Anterior vena cava (tissue), 1 donor: ENCODE data around the genes CLRN2 and MED28.

GRCh38 chr4:16526545-16526762 lies 300.2 kb upstream of the TAPT1 start:
- PRO-cap = unidirectional peak, plus-strand start at chr4:16526696

- PRO-cap = no peak
Measured at GRCh38 chr4:16857325-16857973, 41.0 kb downstream of the LDB2 start.

DNA sequence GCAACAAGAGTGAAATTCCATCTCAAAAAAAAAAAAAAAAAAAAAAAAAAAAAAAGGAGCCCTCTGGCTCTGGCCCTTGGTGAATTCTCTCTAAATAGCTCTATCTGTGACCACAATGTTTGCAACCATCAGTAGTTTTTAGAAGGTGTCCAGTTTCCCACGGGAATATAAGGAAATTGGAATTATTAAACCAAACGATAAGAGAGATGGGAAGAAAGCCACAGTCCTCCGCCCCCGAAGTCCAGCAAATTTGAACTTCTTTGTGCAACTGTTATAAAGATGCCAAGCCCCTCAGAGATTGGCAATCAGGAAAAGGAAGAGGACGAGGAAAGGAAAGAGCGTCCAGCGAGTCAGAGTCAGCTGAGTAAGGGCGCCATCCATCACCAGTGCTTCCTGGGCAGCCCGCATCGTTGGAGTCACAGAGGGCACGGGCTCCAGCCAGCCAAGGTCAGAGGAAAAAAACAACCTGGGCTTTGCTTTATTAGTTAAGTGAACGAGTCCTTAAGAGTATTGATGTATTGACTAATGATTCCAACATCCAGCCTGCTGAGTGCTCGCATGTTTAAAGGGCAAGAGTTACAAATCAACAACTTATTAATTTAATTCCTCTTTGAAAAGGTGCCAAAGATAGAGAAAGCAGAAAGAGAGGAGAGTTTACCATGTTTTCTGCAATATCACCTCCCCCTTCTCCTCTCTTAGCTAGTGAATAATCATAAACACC lies 35.7 kb downstream of the LDB2 start:
- PRO-cap = no peak

- PRO-cap = no peak
Measured at GRCh38 chr4:17166747-17167498, 268.5 kb upstream of the LDB2 start.

DNA sequence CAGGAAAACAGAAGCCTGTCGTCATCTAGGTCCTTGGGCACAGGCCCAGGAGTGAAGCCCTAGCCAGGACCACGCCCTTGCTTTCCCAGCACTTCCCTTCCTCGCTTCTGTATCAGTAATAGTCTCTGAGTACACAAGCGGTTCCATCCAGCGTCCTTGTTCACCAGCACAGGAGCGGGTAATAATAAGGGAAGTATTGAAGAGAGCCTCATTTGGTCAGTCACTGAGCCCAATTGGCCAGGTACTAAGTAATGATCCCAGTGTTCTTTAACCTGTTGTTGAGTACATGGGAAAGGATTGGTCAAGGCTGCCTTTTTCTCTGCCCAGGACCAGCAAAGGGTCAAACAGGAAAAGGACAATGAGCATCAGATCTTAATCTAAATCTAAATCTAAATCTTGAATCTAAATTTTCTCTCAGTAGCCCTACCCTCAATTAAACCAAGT lies 74.3 kb downstream of the QDPR start:
- PRO-cap = no peak

DNA sequence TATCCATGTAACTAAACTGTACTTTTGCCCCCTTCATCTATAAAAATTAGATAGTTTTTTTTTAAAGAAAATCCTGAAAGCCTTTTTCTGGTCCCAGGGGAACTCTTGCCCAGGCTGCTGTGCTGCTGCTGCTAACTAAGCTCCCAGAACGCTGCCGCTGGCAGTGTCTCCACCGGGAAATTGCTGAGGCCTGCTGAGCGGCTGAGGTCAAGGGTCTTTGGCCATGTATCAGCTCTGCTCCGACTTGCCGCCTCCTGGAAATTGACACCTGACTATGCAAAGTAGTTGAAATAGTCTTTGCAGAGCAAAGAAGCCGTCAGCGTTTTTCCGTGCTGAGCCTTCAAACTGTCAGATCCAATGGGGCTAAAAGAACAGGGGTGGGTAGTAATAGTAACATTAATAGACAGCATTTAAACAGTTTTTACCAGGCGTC lies 851 bp downstream of the QDPR start:
- PRO-cap = no peak

DNA sequence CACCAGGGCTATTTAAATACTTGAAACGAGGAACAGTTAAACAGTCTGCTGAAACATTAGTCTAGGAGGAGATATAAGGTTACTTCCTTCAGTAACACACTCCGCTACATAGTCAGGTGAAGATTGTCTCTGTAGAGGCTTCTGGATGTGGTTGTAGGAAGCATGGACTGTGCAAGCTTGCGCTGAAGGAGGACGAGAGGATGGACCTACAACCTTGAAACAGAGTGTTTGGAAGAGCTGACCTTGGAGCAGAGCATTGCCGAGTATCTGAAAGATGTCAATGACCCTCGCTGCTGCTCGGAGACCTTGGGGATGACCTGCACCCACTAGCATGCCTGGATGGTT lies at the start of gene CLRN2:
Gene CLRN2, plus strand, starts transcription at position 230 of the 345 bp plus-strand sequence.
- PRO-cap = no peak

- PRO-cap = bidirectional peak, plus-strand start at chr4:17614646, minus-strand start at chr4:17614553
Measured at GRCh38 chr4:17614479-17615541, at the start of gene MED28. Gene MED28, plus strand, starts transcription at chr4:17614641.

GRCh38 chr4:17743874-17744136 lies 37.6 kb downstream of the FAM184B start:
- PRO-cap = no peak

GRCh38 chr4:19738800-19739806 lies 512.6 kb upstream of the SLIT2 start:
- PRO-cap = no peak

- PRO-cap = no peak
Measured at GRCh38 chr4:20253279-20253612, 1.5 kb downstream of the SLIT2 start.

GRCh38 chr4:20617814-20618547 lies 82.3 kb upstream of the PACRGL start:
- PRO-cap = unidirectional peak, plus-strand start at chr4:20618239

DNA sequence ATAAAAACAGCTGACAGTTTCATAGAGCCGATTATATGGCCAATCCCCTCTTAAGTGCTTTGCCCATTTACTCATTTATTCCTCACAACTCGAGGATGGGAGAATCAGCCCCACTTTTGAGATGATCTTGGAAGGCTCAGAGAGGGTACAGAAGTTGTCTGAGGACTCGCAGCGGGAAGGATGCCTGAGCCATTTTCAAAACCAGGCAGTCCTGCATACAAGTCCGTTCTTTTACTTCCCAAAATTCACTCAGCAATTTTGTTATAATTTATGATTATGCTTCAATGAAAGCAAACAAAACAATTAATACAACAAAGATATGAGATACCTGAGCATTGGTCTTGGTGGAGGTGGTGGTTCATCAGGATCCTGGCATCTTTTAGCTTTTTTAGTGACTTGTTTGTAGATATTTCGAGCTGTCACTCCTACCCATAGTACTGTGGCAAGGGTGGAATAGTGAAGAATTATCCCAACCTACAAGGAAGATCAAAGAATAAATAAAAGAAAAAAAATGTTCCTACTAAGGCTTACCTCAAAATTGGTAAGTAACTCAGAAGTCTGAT lies 123.6 kb downstream of the ADGRA3 start:
- PRO-cap = no peak

DNA sequence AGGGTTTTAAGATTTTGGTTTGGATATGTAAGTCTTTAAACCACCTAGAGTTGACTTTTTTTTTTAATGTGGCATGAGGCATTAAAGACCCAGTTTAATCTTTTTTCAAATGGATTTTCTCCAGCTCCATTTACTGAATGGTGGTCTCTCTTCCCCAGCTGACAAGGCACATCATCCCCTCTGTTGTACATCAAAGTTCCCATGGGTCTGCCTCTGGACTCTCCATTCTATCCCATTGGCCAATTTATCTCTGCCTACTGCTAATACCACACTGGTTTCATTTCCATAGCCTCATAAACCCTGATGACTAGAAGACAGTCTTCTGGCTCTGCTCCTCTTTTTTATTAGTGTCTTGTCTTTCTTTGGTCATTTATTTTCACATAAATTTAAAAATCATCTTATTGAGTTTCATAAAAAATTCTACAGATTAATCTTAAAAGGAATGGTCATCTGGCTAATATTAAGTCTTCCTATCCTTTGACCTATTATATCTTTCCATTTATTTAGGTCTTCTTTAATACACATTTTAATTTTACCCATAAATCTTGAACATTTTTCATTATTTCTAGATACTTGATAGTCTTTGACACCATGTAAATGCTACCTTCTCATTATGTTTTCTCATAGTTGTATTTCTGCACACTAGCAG lies 116.3 kb downstream of the ADGRA3 start:
- PRO-cap = no peak

DNA sequence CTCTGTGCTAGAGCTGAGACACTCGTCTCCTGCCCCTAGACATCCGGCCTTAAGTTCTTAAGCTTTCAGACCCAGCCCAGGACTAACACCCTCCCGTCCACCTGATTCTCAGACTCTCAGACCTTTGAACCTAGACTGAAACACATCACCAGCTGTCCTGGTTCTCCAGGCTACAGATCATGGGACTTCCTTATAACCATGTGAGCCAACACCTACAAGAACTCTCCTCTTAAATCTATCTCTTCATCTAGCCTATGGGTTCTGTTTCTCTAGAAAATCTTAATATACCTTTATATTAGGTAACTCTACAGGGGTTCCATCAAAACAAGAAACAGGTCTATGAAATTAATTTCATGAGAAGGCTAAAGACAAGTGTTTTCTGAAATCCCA lies 14.9 kb downstream of the ADGRA3 start:
- PRO-cap = no peak

DNA sequence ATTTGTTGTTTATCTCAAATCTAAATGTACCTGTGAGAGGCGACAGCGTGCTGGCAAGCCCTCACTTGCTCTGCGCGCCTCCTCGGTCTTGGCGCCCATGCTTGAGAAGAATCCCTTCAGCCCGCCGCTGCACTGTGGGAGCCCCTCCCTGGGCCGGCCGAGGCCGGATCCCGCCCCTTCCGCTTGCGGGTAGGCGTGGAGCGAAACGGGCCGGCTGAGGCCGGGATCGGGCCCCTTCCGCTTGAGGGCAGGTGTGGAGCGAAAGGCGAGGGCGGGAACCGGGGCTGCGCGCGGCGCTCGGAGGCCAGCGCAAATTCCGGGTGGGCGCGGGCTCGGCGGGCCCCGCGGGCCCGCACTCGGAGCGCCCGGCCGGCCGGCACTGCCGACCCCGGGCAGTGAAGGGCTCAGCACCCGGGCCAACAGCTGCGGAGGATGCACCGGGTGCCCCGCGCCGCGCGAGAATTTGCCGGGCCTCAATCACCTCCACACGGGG lies 118.7 kb upstream of the ADGRA3 start:
- PRO-cap = unidirectional peak, plus-strand start at position 261 of the sequence

DNA sequence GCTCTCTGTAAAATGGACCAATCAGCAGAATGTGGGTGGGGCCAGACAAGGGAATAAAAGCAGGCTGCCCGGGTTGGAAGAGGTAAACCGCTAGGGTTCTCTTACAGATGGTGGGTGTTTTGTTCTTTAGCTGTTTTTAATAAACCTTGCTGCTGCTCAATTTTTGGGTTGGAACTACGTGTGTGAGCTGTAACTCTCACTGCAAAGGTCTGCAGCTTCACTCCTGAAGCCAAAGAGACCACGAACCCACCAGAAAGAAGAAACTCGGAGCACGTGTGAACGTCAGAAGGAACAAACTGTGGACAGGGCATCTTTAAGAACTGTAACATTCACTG lies 119.4 kb upstream of the ADGRA3 start:
- PRO-cap = no peak

DNA sequence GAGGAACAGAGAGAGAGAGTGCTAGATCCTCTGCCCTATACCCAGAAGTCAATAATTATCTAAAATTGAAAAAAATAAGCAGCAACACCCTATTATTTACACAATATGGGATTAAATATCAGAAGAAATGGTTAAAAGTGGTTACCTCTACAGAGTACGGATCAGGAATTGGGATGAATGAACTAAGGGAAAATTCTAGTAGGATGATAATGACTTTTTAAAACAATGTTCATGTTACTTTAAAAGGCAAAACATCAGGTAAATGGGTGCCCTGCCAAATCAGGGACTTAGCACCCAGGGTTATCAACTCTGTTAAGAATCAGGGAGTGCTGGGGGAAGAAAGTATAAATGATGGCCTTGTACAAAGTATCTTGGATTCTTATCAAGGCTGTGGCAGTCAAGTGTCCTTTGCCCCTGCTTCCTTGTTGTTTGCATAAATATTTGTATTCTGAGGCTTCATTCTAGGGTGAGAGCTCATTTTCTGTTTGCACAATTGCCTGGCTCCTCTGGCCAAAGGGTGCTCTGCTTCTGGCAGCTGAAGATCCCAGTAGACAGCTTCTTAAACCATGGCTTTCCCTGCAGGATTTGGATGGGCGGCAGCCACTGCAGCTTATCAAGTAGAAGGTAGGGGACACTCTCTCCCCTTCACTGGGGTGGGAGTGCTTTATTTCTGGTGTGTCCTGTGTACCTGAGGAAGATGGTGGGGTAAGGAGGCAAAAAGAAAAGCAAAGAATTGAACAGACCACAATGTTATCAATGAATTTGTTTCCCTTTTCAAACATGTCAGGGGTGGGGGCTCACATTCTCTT lies 176.8 kb upstream of the ADGRA3 start:
- PRO-cap = no peak

DNA sequence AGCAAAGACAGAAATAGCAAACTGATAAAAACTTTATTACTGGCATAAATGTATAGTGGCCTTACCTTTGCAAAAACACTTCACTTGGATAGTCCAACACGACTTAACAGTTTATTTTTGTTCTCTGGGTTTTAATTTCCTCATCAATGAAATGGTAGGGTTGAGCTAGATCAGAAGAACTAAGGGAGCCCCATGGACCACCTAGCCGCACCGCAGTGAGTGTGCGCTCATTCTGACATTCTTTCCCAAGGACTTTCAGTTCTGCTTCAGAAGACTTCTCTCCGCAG lies 171.8 kb downstream of the PPARGC1A start:
- PRO-cap = no peak

GRCh38 chr4:23888584-23889511 lies 999 bp downstream of the PPARGC1A start:
- PRO-cap = unidirectional peak, plus-strand start at chr4:23888890